ENCODE measurements around the genes H3C10, ZSCAN16, OR14J1 and OR2H2.

DNA sequence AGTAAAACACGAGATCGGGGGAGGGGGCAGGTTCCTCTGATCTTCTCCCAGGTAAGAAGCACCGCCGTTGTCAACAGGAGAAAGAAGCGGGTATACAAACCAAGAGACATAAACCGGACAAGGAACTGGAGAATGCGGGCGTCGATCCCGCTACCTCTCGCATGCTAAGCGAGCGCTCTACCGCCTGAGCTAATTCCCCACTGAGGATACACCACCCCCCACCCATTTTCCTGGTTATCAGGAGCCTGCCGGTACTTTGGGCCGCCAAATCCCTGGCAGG is 111.3 kb upstream of the ZNF322 start:
- PRO-cap: no peak

- PRO-cap: no peak
Measured at GRCh38 chr6:27545076-27545880, 72.4 kb upstream of the ZNF184 start.

GRCh38 chr6:27752216-27752698 is 55.5 kb downstream of the H2BC13 start:
- PRO-cap: no peak

DNA sequence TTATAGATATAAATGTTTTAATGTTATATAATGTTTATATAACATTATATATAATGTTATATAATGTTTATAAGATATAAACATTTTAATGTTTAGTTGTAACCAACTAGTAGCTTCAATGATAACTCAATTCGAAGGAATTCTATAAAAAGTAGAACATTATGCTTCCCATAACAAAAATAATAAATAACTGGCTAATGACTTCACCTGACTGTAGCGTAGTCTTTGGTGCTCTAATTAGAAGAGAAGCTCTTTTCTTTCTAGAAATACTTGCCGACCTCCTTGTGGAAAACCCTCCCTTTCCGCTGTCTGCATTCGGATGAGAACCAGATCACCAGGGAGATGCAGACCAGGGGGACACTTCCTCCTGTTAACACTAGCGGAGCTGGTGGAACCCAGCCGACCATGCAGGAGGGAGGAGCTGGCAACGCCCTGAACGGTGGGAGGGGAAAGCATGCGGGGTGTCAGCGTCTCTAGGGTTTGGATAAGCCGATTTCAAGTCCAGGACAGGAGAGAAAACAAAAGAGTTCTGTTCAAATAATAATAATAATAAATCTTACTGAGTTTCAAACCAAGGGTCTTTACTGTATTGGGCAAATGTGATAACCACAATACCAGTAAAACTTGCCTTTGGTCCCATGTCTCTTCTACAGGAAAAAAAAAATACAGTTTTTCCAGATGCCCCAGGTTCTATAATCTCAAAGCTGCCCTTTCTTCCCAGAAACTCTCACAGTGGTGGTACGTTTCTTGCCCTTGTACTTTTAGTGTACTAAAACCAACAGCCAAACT is 53.7 kb downstream of the H2BC13 start:
- PRO-cap: no peak

DNA sequence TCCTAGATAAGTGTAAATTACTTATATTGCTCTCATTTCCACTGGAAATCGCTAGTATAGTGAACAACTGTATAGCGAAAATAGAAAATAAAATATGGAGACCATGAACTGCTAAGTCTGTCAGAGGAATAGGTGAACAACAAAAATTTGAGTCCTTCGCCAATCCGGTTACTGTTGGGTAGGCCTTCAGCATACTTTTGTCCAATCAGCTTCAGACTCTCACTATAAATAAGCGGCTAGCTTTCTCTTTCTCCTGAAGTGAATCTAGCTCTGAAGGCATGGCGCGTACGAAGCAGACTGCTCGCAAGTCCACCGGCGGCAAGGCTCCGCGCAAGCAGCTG is at the start of gene H3C10:
Gene H3C10 (plus strand): TSS at position 256 of the 341 bp plus-strand sequence.
- PRO-cap: bidirectional peak, plus-strand start at position 256 of the sequence, minus-strand start at position 130 of the sequence

- PRO-cap: no peak
Measured at GRCh38 chr6:27811908-27813212, 2.2 kb downstream of the H2AC14 start.

DNA sequence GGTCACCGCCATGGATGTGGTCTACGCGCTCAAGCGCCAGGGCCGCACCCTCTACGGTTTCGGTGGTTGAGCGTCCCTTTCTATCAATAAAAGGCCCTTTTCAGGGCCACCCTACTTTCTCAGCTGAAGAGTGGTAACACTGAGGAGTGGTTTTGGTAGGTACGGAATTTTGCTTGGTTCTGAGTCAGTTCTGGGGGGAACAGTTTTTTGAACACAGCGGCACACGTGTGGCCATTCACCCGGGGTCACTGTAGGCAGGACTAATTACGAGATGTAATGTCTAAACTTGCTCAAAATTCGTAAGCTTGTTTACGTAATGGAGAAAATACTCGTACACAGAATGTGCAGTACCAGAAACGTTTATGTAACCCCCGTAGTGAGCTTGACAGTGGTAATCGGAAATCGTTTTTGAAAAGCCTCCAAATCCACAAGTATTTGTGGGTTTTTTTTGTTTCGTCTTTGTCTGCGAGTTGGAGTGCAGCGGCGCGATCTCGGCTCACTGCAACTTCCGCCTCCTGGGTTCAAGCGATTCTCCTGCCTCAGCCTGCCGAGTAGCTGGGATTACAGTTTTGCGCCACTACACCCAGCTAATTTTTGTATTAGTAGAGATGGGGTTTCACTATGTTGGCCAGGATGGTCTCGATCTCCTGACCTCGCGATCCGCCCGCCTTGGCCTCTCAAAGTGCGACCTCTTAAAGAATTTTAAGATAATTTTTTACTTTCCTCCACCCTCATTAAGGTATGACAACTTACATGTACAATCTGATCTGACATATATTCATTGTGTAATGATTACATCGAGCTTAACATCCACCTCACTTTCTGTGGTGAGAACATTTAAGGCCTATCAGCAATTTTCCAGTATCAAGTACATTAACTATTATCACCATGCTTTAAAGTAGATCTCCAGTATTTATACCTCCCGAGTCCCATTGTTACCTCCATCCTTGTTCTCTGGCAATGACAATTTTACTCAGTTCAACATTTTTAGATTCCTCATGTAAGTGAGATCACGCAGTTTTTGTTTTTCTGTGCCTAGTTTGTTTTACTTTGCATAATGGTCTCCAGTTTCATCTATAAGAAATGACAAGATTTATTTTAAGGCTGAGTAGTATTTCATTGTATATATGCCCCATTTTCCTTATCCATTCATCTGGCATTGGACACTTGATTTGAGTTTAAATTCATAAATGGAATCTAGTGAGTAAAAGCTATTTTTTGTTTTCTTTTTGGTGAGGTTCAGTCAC is 898 bp downstream of the H4C11 start:
- PRO-cap: no peak

DNA sequence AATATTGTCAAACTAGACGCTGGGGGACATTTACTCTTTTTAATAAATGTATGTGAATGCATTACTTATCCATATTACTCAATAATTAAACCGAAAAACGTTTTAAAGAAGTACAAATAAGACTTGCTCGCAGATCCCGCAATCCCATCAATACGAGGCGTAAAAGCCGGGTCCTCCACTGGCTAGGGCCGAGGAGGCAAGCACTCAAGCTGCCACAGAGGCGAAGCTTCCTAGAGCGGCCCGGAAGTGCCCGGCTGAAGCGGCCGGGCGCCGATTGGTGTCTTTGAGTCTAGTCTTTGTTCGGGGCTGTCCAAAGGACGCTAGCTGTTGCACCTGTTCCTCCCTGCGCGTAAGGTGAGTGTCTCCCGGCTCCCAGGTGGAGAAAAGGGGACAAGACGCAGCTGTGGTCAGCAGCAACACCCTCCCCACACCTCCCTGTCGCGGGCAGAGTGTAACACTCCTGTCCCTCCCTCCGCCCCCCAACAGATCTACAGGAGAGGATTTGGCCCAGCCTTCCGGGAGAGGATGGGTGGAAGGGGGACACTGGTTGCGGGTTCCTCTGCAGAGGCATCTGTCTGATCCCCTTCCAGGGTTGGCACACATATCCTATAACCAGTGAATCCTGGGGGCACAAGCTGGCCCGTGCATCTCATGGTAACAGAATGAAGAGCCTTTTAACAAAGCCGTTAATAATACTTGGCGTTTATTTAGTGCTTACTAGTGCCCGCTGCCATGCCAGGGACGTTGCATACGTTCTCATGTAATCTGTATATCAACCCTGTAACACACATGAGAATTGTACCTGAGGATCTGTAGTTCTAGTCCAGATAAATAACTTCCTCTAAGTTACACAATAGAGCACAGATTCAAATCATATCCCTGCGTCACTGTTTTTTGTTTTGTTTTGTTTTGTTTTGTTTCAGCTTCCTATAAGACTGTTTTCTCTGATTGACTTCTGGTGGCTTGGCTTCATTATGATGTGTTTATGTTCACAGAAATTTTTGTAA is at the start of gene ZSCAN16:
Gene ZSCAN16 (plus strand): TSS at position 286 of the 1,007 bp plus-strand sequence.
- PRO-cap: bidirectional peak, plus-strand start at position 299 of the sequence, minus-strand start at position 180 of the sequence; unidirectional peak, plus-strand start at position 518 of the sequence

DNA sequence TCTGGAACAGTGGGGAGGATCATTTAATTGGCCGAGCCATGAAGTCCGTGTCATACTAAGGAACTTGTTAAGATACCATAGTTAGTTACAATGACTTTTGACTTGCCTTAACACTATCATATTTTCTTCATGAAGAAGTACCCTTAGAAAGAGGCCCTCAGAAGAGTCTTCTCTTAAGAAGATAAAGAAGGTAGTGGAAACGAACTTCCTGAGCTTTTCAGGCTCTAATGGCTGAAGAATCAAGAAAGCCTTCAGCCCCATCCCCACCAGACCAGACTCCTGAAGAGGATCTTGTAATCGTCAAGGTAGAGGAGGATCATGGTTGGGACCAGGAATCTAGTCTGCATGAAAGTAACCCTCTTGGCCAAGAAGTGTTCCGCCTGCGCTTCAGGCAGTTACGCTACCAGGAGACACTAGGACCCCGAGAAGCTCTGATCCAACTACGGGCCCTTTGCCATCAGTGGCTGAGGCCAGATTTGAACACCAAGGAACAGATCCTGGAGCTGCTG is 6.6 kb downstream of the ZKSCAN8 start:
- PRO-cap: no peak

- PRO-cap: no peak
Measured at GRCh38 chr6:28259482-28259965, 427 bp downstream of the NKAPL start.

- PRO-cap: unidirectional peak, minus-strand start at chr6:28354204
Measured at GRCh38 chr6:28353753-28355119, 4.5 kb downstream of the ZKSCAN3 start.

DNA sequence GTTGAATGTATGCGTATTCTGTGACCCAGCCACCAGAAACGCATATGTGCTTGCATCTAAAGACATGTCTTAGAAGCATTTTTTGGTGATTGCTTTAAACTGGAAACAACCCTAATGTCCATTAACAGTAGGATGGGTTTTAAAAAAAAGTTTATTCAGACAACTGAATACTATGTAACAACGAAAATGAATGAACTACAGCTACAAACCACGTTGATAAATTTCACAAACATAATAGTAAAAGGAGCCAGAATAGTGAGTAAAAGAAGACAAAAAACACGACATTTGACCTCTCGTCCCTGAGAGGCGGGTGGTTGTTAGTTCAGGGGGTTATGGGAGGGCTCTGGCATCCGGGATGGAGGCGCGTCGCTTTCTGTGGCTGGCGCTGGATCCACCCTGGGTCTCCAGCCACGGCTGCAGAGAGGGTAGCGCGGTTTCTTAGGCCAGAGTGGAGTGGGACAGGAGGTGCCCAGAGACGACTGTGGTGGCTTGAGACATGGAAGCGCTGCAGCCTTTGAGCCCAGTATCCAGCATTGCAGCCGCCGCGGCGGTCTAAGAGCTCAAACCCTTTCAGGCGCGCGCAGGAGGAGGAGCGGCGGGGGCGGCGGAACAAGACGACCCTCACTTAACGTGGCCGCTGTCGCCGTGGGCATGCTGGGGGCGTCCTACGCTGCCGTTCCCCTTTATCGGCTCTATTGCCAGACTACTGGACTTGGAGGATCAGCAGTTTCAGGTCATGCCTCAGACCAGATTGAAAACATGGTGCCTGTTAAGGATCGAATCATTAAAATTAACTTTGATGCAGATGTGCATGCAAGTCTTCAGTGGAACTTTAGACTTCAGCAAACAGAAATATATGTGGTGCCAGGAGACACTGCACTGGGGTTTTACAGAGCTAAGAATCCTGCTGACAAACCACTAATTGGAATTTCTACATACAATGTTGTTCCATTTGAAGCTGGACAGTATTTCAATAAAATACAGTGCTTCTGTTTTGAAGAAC is 3.7 kb upstream of the ZSCAN23 start:
- PRO-cap: no peak

DNA sequence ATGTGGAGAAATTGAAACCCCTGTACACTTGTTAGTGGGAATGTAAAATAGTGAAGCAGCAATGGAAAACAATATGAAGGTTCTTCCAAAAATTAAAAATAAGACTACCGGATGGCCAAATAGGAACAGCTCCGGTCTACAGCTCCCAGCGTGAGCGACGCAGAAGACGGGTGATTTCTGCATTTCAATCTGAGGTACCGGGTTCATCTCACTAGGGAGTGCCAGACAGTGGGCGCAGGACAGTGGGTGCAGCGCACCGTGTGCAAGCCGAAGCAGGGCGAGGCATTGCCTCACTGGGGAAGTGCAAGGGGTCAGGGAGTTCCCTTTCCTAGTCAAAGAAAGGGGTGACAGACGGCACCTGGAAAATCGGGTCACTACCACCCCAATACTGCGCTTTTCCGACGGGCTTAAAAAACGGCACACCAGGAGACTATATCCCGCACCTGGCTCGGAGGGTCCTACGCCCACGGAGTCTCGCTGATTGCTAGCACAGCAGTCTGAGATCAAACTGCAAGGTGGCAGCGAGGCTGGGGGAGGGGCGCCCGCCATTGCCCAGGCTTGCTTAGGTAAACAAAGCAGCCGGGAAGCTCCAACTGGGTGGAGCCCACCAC is 34.1 kb upstream of the SCAND3 start:
- PRO-cap: no peak

DNA sequence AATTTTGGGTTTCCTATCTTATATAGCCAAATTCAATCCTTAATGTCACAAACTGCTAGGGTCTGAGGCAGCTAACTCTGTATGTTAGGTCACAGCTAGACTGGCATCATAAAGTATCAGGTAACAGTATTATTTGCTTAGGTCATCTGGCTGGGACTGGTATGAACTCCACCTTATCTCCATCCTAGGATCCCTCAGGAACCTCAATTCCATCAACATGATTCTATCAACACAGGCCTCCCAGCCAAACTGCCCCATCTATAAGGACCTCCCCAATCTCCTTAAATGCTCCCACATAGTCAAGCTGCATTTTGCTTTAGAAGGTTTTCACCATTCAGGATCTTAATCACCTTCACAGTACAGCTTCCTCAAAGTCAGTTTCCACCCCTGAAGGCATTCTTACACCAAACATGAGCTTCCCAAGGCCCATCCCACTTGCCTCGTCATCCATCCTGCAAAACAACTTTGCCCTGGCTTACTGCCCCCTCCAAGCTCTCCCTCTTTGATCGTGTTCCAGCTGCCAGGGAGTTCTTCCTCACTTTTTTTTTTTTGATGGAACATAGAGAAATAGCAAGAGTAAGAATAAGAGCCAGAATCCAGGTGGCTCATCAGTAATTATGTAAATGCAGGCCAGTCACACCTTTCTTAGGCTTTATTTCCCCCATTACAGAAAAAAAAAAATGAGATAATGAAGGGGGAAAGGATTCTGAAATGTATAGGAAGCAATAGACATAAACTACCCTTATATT is 12.9 kb downstream of the TRIM27 start:
- PRO-cap: no peak

- PRO-cap: no peak
Measured at GRCh38 chr6:28922477-28922642, 1.4 kb downstream of the TRIM27 start.

DNA sequence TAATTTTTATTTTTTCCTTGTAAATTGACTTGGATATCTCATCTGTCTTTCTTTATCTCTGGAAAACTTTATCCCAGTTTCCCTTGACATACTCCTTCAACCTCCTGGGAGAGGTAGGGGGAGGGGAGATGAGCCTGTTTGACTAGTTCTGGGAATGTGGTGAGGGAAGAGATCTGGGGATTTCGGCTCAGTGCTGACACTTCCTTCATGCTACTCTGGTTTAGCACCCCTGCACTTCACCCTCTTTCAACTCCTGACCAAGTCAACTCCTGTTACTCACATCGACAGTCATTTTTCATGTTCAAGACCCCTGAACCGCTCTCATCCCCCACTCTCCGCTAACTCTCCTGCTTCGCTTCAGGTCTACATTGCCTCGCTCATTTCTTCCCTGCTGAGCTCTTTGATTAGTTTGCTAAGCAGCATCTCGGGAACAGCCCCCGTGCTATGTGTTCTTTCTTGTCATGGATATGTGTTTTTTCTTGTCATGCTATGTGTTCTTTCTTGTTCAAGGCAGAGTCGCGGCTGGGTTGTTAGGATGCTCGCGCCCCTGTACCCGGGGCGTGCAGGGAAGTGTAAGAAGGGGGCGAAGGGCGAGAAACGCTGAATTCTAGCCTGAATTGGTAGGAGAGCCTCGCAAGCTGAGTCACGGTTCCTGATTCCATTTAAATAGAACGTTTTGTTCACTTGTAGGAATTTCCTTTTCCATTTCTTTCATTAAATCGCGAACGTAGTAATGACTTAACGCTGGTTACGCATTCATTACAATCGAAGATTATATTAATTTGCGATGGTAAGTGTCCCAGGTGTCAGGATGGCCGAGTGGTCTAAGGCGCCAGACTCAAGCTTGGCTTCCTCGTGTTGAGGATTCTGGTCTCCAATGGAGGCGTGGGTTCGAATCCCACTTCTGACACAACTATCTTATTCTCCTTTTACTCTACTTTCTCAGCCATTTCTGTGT is 16.7 kb upstream of the TRIM27 start:
- PRO-cap: no peak

DNA sequence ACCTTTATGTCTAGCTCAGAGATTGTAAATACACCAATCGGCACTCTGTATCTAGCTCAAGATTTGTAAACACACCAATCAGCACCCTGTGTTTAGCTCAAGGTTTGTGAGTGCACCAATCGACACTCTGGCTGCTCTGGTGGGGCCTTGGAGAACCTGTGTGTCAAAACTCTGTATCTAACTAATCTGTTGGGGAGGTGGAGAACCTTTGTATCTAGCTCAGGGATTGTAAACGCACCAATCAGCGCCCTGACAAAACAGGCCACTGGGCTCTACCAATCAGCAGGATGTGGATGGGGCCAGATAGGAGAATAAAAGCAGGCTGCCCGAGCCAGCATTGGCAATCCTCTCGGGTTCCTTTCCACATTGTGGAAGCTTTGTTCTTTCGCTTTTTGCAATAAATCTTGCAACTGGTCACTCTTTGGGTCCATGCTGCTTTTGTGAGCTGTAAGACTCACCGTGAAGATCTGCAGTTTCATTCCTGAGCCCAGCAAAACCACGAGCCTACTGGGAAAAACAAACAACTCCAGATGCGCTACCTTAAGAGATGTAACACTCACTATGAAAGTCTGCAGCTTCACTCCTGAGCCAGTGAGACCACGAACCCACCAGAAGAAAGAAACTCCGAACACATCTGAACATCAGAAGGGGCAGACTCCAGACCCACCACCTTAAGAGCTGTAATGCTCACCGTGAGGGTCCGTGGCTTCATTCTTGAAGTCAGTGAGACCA is 35.0 kb upstream of the TRIM27 start:
- PRO-cap: no peak

DNA sequence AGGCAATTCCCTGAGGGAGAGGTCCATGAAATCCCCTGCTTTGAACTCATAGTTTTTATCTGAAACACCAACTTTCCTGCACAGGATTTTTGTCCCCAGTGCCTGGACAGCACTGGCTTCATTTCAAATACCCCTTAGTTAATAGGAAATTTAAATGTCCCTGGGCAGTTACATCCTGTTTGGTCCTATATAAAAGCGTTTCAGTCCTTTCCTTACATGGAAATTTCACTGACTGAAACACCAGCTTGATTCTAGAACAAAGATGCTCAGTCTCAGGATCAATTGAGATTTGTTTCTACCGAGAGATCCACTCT is at the start of gene OR14J1:
Gene OR14J1 (plus strand): TSS at position 229 of the 314 bp plus-strand sequence.
- PRO-cap: no peak

DNA sequence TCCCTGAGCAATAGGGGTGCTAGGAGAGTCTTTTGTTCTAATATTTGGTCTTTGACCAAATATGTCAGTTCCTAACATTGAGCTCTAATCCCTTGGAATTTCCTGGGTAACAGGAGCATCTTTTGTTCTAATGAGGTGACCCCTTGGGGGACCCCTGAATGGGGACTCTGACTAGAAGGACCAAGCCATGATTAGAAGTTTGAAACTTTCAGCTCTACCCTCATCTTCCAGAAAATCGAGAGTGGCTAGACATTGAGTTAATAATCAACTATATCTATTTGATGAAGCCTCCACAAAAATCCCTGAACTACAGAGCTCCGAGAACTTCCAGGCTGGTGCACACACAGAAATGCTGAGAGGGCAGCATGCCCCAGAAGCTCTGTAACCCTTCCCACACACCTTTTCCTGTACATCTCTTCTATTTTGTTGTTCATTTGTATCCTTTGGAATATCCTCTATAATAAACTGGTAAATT is 6.5 kb upstream of the OR2H2 start:
- PRO-cap: no peak

- PRO-cap: no peak
Measured at GRCh38 chr6:29584682-29585356, at the start of gene OR2H2. Gene OR2H2 (plus strand): TSS chr6:29585121.

Measured in ileum (tissue), 1 donor.